T47D (cell line): ENCODE results near the genes REEP1, KDM3A and EIF2AK3.

GRCh38 chr2:85936222-85937126 lies 47.7 kb upstream of the ST3GAL5 start:
- RRBS, result no CpG with 5 or more reads among the region's 24 CpGs

- RRBS, result no CpG with 5 or more reads among the region's 5 CpGs
These were observed 107.7 kb upstream of the ST3GAL5 start for GRCh38 chr2:85996333-85996968.

DNA sequence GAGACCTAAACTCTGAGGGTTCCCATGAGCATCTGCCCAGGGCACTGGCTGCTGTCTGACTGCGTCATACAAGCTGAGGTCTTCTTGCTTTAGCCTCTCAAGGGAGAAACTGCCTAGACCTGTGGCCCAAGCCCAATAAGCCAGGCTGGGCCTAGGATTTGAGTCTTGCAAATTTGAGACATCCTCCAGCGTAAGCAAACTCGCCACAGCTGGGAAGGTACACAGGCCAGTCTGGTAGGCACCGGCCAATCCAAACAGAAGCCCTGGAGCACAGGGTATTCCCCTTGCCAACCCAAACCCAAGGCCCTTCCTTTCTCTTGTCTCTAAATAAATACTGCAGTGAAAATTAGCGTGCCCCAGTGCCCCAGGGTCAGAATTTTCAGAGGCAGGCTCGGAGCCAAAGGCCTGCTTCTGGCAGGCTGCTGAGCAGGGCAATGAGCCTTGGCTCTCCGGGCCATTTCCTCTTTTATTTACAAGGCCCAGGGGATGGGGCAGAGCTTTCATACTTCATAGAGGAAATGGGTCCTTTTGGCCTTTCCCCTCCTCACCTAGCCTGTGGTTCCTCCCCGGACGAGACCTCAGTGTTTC lies 33.3 kb downstream of the POLR1A start:
- RRBS, result 5% methylated on average over 2 of the region's 9 CpGs

DNA sequence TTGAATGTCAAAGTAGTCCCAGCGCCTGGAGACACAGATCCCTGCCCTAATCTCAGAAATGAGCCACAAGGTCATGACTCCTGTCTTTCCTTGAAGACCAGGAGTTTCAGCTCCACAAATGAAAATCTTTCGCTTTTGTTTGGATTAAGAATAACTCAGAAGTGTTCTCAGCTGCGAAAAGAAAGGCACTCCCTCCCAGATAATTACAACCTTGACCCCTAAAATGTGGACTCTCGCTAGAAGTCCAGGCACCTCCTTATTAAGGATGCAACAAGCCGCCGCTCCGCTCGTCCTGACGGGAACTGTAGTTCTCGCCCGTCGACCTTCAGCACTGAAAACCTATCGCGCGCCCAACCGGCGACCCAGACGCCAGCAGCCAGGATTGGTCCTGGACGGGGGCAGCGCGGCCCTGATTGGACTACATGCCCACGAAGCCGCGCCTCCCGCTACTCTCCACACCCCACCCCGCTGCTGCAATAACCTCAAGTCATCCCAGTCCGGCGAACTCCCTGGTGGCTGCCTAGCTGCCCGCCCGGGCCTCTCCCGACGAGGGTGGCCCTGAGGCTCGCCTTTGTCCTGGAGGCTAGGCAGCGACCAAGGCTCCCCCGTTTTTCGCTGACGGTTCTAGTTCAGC lies 475 bp downstream of the IMMT start:
- RRBS, result 0% methylated on average over 5 of the region's 37 CpGs

- RRBS, result no CpG with 5 or more reads among the region's 6 CpGs
These were observed 57.4 kb downstream of the REEP1 start for GRCh38 chr2:86280075-86280455.

DNA sequence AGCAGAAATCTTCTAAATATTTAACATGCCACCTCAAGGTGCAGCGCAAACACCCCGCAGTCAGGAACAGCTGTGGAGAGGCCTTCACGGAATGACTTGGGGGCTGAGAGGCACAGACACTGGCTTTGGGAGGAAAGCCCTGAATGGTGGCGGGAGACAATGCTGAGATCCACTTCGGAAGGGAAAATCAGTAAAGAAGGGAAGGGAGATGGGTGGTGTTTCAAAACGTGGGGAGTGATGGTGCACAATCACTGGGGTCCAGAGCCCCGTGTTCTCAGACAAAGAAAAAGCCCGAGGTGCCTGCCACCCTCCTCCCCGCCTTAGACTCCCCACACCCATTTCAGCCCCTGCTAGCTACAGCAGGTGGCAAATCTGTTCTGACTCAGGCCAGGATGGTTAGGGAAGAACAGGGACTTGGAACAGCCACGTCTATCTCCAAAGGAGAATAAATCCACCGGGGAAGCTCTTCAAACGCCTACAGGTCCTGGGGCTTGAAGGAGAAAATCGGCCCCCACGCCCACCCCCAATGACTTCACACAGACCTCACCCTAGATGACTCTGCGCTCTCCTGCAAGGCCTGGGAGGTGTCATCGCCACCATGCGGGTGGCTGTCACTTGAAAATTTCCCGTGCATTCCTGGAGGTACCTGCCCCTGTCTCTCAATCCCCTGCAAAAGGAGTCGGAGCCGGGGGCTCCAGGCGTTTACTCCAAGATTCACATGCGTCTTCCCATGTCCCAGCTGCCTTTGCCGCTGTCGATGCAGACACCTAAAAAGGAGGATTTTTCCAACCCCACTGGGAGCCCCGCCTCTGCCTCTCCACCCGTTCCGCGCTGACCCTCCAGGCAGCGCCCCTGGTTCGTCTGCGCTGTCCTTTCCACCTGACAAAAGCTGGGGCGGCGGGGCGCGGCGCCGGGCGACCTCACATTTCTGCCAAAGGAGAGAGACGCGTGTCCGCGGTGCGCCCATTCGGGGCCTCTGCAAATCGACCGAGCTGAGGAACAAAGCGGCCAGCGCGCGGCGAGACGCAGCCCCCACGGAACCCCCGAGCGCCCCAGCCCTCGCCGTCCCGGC lies 915 bp downstream of the REEP1 start:
- RRBS, result no CpG with 5 or more reads among the region's 58 CpGs

GRCh38 chr2:86337247-86338096 lies at the start of gene REEP1:
Gene REEP1, minus strand, starts transcription at chr2:86337626.
- RRBS, result 2% methylated on average over 65 of the region's 99 CpGs

- RRBS, result under 1% methylated on average over 28 of the region's 55 CpGs
These were observed at the start of gene KDM3A for GRCh38 chr2:86441273-86441725. Gene KDM3A, plus strand, starts transcription at chr2:86441371.

DNA sequence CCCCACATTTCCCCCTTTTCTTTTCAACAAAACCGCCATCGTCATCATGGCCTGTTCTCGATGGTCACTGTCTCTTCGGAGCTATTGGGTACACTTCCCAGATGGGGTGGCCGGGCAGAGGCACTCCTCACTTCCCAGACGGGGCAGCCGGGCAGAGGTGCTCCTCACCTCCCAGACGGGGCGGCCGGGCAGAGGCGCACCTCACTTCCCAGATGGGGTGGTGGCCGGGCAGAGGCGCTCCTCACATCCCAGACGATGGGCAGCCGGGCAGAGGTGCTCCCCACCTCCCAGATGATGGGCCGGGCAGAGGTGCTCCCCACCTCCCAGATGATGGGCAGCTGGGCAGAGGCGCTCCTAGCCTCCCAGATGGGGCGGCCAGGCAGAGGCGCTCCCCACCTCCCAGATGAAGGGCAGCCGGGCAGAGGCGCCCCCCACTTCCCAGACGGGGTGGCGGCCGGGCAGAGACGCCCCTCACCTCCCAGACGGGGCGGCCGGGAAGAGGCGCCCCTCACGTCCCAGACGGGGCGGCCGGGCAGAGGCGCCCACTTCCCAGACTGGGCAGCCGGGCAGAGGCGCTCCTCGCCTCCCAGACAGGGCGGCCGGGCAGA lies 14.5 kb downstream of the CHMP3 start:
- RRBS, result no CpG with 5 or more reads among the region's 39 CpGs

GRCh38 chr2:86622197-86622837 lies 1.3 kb downstream of the RNF103 start:
- RRBS, result no CpG with 5 or more reads among the region's 16 CpGs

- RRBS, result no CpG with 5 or more reads among the region's 41 CpGs
These were observed 862 bp downstream of the RMND5A start for GRCh38 chr2:86720909-86721397.

GRCh38 chr2:86807349-86807811 lies 16.7 kb upstream of the CD8A start:
- RRBS, result 1% methylated on average over 6 of the region's 28 CpGs

DNA sequence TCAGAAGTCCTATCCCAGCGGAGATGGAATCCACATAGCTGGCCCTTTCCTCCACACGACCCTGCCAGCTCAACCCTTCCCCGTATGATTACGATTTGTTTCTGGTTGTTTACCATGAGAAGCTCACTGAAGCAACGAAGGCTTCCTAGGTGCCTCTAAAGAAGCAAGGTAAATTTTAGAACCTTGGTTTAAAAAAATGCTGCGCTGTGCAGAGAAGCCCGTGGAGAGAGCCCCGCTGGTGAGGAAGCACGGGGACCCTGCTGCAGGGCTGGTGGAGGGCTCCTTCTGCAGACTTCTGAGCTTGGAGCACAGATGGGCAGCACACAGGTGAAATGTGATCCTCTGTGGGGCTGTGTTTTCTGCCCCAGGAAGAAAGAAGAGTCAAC lies 108.2 kb upstream of the PLGLB2 start:
- RRBS, result no CpG with 5 or more reads among the region's 9 CpGs

- RRBS, result 71% methylated on average over 7 of the region's 37 CpGs
These were observed 52.6 kb downstream of the KRCC1 start for GRCh38 chr2:88002808-88003649.

DNA sequence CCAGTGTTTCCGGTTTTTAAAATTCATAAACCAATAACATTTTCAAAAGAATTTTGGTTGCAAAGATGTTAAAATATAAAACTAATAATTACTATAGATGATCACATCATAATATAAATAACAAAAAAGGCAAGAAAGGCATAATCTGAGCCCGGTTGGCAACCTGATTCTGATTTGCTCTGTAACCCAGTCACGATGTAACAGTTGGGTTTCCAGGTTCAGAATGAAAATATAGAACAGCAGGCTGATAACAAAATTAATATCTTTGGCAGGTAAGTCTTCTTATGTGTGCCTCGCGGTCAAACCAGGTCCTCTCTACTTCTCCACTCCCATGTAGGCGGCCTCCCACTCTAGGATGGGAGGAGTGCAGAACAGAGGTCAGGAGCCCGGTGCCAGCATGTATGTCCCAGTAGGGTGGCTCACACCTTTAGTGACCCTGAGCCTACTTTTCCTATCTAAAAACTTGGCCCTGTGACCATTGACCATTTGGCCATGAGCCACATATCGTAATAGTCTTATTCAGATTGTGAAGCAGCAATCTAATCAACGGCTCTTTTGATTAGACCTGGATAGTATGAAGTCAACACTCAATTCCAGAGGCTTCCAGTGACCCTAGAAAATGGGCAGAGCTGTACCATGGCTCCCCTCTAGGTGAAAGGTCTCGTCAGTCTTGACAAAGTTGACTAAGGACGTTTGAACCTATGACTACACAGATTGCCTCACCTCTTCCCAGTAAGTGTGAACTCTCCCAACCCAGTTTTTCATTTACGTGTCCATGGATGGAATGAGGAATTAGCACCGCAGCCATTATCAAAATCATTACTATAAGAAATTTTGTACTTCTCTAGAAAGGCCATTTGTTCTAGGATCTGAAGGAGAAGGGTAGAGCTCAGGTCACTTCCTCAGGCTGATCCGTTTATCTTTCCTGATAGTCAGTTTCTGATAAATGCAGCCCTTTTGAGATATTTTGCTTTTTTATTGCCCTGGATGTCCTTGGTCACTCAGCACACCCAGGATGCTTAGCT lies 17.1 kb upstream of the FABP1 start:
- RRBS, result 18% methylated on average over 2 of the region's 14 CpGs

- RRBS, result no CpG with 5 or more reads among the region's 2 CpGs
These were observed 47.9 kb downstream of the EIF2AK3 start for GRCh38 chr2:88579419-88579691.

DNA sequence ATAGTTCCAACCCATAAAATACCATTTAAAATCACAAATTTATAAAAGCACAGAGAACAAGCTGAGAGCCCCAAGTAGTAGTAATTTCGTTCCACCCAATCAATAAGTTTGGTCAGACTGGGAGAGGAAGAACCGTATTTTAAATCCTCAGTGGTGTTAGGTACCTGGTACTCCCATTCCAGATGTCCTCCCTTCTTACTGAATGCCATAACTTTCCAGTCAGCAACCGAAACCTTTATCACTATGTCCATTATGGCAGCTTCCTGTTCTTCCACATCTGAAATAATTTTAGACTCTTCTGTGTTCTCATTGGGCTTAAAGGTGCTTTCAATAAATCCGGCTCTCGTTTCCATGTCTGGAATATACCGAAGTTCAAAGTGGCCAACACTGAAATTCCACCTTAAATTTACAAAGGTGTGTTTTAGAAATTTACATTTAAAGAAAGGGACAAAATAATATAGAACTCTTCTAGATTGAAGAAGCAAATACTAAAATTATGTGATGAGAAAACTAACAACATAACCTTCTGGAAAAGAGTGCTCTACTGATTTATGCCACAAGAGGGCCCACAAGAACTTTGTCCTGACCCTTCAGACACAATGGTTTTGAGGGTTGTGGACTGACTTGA lies 36.5 kb downstream of the EIF2AK3 start:
- RRBS, result no CpG with 5 or more reads among the region's 6 CpGs

- RRBS, result under 1% methylated on average over 40 of the region's 108 CpGs
These were observed at the start of gene EIF2AK3 for GRCh38 chr2:88626677-88627661. Gene EIF2AK3, minus strand, starts transcription at chr2:88627464.

GRCh38 chr2:88691355-88691591 lies 200 bp upstream of the RPIA start:
- RRBS, result no CpG with 5 or more reads among the region's 17 CpGs